Psoas muscle (tissue), 2 donors: ENCODE data around the gene HUS1B.

GRCh38 chr6:235855-236247 is 56.4 kb upstream of the DUSP22 start:
- PRO-cap, 2 experiments = no peak in any of the 2 experiments

- PRO-cap, 2 experiments = no peak in any of the 2 experiments
Observed at GRCh38 chr6:293438-293933, 1.2 kb downstream of the DUSP22 start.

- PRO-cap, 2 experiments = no peak in any of the 2 experiments
Observed at GRCh38 chr6:408533-408969, 17.0 kb downstream of the IRF4 start.

DNA sequence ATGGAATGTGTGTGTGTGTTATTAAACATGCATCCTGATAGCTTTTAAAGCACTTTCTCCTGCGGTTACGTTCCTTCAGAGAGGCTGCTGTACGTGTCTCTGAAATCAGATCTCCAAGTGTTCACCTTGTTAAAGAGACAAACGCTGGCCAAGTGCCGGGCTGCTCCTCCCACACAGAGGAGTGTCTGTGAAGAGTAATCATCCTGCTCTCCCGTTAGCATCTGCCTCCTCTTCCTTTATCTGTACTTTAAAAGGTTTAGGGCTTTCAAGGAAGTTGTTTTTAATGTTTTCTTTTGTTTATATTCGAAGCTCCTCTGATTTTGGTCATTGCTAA is 19.9 kb downstream of the IRF4 start:
- PRO-cap, 2 experiments = no peak in any of the 2 experiments

DNA sequence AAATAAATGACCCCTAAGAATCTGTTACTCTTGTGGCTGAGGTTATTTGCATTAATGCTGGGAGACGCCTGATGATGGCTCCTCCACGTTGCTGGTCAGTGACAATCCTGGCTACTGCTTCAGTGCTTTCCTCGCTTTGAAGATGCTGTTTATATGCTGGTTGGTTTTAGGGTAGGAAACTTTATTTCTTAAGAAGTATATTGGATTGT is 47.3 kb downstream of the HUS1B start:
- PRO-cap, 2 experiments = no peak in any of the 2 experiments

DNA sequence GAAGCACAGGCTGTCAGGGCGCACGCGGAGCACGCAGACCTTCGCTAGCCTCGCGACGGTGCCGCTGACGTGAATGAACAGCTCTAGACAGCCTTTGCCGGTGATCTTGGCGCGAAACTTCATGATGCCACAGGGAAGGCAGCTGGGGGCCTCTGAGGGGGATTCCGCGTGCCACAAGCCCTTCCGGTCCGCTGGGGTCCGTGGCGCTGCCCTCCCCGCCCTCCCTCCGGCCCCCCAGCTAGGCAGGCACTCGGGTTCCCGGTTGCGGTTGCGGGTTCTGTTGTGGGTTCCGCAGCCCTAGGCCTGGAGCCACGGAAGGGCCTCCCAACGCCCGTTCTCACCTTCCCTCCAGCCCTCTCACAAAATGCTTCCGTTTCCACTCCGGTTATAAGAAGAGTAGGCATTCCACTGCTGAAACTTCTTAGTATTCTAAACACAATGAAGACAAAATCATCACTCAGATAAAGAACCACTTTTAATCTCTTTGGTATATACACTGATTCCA is at the start of gene HUS1B:
Gene HUS1B (minus strand): TSS at position 279 of the 505 bp plus-strand sequence.
- PRO-cap, 2 experiments = no peak in any of the 2 experiments

- PRO-cap, 2 experiments = no peak in any of the 2 experiments
Observed at GRCh38 chr6:711733-711937, 18.7 kb upstream of the EXOC2 start.

- PRO-cap, 2 experiments = no peak in any of the 2 experiments
Observed at GRCh38 chr6:719368-719850, 26.5 kb upstream of the EXOC2 start.

DNA sequence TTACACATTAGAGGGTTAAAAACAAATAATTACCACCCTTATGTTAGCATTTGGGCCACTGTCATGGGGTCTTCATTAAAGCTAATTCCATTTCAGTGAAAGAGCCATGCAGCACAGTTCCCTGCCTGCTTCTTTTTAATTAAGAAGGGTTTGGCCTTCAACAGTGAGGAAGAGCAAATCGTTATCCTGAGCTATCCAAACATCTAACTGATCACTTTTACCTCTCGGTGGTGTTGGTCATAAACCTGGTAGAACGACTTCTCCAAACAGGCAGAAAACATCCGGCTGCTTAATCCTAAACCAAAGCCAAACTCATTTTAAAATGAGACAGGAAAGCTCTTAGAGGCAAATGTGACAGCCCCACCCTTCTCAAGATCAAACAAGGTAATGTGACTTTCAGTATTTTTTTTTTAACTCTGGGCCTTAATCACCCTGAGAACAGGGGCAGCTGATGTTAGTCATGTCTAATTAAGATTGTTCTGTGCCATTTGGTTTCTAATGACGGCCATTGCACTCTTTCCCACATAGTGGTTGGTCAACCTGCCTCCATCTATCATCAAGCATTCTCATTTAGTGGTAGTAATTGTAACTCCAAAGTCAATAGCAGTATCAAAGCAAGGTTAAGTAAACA is 191.5 kb upstream of the EXOC2 start:
- PRO-cap, 2 experiments = no peak in any of the 2 experiments

DNA sequence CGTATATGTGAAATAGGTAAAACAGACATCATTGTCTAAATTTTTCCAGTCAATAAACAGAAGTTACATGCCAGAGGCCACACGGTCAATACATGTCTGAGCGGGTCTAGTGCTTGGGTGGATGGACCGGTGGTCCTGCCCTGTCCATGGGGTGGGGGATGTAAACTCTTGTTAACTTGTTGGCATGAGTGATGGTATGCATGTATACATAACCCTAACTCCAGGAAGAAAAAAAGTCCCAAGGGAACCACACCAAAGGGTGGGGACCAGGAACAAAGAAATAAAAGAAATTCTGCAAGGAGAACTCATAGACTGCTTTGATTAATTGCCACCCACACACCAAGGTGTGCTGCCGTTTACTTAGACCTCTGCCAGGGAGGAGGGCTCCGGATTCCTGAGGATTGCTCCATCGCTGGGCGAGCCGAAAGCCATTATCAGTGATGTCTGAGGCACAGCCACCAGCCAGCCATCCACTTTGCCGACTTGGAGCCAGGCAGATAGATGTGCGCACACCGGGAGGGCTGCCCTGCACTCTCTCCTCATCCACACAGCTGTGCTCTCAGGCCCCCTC is 272.8 kb upstream of the FOXQ1 start:
- PRO-cap, 2 experiments = no peak in any of the 2 experiments

GRCh38 chr6:1063577-1064251 is 248.2 kb upstream of the FOXQ1 start:
- PRO-cap, 2 experiments = no peak in any of the 2 experiments

DNA sequence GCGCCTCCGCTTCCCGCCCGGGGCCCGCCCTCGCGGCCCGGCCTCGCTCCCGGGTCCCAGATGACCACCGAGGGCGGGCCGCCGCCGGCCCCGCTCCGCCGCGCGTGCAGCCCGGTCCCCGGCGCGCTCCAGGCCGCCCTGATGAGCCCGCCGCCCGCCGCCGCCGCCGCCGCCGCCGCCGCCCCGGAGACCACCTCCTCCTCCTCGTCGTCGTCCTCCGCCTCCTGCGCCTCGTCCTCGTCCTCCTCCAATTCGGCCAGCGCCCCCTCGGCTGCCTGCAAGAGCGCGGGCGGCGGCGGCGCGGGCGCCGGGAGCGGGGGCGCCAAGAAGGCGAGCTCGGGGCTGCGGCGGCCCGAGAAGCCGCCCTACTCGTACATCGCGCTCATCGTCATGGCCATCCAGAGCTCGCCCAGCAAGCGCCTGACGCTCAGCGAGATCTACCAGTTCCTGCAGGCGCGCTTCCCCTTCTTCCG is 548 bp downstream of the FOXF2 start:
- PRO-cap, 2 experiments = no peak in any of the 2 experiments

DNA sequence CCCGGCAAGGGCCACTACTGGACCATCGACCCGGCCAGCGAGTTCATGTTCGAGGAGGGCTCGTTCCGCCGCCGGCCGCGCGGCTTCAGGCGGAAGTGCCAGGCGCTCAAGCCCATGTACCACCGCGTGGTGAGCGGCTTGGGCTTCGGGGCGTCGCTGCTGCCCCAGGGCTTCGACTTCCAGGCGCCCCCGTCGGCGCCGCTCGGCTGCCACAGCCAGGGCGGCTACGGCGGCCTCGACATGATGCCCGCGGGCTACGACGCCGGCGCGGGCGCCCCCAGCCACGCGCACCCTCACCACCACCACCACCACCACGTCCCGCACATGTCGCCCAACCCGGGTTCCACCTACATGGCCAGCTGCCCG is 1.1 kb downstream of the FOXF2 start:
- PRO-cap, 2 experiments = no peak in any of the 2 experiments

GRCh38 chr6:1394293-1395348 is 5.2 kb downstream of the FOXF2 start:
- PRO-cap, 2 experiments = no peak in any of the 2 experiments

- PRO-cap, 2 experiments = peak in 1 of 2 experiments; most common minus-strand start chr6:1555187 (in 1)
Observed at GRCh38 chr6:1554839-1555388, 54.8 kb upstream of the FOXC1 start.

DNA sequence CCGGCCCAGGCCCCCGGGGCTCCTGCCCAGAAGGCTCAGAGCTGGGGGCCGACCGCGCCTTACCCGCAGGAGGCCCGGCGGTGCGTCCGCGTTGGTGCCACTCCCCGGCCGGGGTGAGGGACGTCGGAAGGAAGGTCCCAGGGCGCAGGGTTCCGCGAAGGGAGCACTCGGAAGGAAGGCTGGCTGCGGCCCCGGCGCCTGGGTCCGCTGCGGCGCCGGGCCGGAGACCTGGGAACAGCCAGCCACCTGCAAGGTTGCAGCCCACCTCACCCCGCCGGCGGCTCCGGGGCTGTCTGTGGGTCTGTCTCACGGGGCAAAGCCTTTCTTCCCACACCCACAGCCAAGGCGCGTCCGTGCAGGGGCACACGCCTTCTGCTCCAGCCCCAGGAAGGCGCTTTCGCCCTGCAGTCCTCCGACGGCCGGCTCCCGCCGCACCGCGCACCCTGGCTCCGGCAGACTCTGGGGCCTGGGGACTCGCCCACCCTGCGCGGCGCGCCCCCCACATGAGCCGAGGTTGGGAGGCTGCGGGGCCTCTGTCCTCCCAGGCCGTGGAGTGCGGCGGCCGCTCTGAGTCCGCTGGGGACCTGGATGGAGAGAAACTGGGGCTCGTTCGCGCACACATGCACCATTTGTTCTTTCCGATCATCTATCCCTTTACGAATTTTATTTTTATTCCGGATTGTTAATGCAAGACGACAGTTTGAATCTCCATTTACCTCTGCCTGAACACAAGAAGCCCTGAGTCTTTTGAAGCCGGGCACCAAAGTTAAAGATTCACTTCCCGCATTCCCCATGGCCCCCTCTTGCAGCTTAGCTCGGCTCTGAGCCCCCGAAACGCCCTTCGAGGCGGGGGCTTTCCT is 4.6 kb upstream of the FOXC1 start:
- PRO-cap, 2 experiments = no peak in any of the 2 experiments

DNA sequence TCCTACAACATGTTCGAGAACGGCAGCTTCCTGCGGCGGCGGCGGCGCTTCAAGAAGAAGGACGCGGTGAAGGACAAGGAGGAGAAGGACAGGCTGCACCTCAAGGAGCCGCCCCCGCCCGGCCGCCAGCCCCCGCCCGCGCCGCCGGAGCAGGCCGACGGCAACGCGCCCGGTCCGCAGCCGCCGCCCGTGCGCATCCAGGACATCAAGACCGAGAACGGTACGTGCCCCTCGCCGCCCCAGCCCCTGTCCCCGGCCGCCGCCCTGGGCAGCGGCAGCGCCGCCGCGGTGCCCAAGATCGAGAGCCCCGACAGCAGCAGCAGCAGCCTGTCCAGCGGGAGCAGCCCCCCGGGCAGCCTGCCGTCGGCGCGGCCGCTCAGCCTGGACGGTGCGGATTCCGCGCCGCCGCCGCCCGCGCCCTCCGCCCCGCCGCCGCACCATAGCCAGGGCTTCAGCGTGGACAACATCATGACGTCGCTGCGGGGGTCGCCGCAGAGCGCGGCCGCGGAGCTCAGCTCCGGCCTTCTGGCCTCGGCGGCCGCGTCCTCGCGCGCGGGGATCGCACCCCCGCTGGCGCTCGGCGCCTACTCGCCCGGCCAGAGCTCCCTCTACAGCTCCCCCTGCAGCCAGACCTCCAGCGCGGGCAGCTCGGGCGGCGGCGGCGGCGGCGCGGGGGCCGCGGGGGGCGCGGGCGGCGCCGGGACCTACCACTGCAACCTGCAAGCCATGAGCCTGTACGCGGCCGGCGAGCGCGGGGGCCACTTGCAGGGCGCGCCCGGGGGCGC is 1.4 kb downstream of the FOXC1 start:
- PRO-cap, 2 experiments = peak in 1 of 2 experiments; most common minus-strand start position 572 of the sequence (in 1)

DNA sequence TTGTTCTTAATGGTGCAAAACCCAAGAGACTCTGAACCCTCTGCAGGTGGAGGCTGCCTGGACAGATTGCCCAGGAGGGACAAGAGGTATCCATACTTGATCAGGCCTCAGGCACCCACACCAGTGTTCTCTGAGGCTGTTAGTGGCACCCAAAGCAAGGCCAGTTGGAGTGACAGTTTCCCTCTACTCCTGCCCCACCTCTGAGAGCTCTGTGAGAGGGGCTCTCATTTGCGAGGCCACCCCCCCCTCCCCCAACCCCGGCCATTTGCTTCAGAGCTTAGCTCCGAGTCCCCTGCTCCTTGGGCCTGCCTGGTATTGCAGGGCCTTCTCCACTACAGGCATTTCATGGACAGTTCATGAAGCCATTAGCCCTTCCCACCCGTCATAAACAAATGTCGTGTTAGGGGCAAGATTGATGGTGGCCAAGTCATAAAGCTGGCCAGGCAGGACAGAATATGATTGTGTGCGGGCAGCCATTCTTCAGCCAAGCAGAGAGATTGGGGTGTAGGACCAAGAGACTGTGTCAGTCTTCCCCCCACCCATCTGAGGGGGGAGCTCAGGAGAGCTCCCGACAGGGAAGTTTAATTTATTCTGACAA is 7.0 kb downstream of the FOXC1 start:
- PRO-cap, 2 experiments = no peak in any of the 2 experiments

DNA sequence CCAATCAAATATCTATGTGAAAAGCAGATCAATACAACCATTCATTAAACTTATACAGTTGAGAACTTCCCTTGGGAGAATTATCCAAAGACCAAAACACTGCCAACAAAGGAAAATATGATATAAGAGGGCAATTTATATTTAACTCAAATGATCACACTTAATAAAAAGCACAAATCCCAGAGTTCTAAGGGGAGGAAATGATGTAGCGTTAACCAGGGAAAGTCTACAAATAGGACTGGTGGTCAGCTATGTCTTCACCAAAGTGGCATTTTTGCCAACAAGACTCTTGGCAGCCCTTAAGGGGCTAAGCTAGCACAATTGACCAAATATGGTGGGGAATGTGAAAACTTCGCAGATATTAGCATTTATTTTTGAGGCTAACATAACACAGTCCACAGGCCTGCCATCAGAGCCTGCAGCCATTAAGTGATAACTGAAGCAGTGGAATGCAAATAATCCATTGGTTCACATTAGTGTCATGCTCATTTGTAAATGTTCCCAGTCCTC is 274.5 kb downstream of the FOXC1 start:
- PRO-cap, 2 experiments = no peak in any of the 2 experiments

- PRO-cap, 2 experiments = no peak in any of the 2 experiments
Observed at GRCh38 chr6:2222088-2222693, 23.2 kb downstream of the GMDS start.